ENCODE measurements around a stretch of chr18.

DNA sequence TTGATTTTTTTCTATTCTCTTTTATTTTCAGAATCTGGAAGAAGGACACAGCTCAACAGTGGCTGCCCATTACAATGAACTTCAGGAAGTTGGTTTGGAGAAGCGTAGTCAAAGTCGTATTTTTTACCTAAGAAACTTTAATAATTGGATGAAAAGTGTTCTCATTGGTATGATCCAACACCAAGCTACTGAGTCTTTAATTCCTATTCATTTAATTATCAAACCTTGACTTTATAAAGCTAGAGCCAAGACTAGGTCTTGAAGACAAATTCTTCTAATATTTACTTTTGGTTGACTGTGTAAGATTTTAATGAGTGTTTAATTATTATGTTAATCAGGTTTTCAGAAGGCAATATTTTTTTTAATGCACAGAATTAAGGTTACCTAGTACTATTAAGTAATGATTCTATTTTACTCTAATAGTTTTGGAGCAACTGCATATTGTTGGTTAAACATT is 8.0 kb downstream of the RNMT start:
- PRO-cap, 3 experiments: no peak in any of the 3 experiments
- RAMPAGE, long total RNA, 4 experiments: no peak in any of the 4 experiments
- RRBS: no CpG with 5 or more reads among the region's 2 CpGs

DNA sequence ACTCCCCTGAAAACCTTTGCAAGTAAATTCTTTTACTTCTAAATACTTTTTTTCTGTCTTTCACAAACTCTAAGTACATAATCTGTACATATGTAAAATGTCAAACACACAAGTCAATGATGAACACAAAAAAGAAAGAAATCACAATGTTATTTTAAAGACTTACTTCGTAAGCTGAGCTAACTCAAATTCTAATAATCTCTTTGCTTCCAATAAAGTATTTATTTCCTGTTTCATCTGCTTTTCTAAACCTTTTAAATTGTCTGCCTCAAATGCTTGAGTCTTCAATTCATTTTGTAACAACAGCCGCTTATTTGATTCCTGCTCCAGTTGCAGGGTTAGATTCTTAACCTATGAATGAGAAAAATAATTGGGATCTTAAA is 127.4 kb downstream of the ROCK1 start:
- PRO-cap, 3 experiments: no peak in any of the 3 experiments
- RAMPAGE, long total RNA, 4 experiments: no peak in any of the 4 experiments
- RRBS: no CpG with 5 or more reads among the region's 2 CpGs

GRCh38 chr18:21110569-21111431 is 813 bp downstream of the ROCK1 start:
- PRO-cap, 3 experiments: peak in 3 of 3 experiments; most common plus-strand start chr18:21110837 (in 2); most common minus-strand start chr18:21110938 (in 1)
- RAMPAGE, long total RNA, 4 experiments: no peak in any of the 4 experiments
- RRBS: 1% methylated on average over 37 of the region's 59 CpGs

DNA sequence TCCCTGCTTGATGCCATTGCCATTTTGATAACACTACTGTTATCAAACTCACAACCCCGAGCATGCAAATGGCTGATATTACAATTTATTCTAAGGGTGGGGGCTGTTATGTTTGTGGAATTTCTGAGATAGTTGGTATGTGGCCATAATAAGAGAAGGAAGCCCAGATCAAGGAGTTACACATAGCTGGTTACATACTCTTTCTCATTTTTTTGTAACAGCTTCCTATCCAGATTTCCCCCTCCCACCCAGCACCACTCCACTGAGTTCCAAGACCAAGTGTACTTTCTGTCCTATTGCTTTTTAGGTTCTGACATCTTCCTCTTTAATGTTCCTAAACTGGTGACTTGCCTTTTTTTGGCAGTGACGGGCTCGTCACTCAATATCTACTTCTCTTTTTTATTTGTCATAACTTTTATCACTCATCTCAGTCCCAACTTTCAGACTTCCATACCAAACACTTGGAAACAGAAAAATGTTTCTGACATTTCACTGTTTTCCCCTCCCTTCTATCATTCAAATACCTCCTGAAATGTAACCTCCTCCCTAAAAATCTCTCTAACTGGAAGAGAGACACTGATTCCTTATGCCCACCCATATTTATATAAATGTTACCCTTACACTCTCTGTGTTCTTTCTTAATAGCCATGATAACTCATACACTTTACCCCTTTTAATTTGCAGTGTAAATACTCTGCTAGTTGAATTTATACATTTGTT is 6.3 kb upstream of the ROCK1 start:
- PRO-cap, 3 experiments: peak in 1 of 3 experiments; most common minus-strand start position 277 of the sequence (in 1)
- RAMPAGE, long total RNA, 4 experiments: no peak in any of the 4 experiments
- RRBS: no CpG with 5 or more reads among the region's 3 CpGs

GRCh38 chr18:21449541-21449836 is 151.0 kb downstream of the ESCO1 start:
- PRO-cap, 3 experiments: no peak in any of the 3 experiments
- RAMPAGE, long total RNA, 4 experiments: no peak in any of the 4 experiments
- RRBS: no CpG with 5 or more reads among the region's 3 CpGs

DNA sequence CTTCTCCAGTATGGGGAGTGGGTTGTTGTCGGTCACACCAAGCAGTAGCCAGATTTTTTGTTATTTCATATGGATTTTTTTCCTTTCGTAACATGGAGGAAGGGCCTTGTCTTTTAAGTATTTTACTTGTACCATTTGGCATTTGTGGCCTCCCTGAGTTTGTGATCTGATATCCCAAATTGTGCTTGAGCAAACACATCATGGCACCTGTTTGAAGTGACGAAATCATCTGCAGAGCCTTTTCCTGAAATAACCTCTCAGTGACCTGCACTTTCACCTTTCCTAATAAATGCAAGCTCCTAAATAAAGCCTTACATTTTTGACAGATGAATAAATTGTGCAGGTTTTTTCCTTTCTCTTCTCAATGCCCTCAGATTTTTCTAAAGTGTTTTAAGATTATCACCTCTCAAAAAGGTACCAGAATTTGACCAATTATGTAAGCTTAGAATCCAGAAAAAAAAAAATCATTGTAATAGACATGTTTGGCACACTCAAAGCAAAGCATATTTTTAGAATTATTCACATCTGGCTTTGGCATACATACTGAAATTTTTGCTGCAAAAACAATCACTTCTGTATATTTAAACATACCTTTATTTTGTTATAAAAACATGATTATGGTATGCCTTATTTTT is 143.6 kb downstream of the ESCO1 start:
- PRO-cap, 3 experiments: no peak in any of the 3 experiments
- RAMPAGE, long total RNA, 4 experiments: no peak in any of the 4 experiments
- RRBS: no CpG with 5 or more reads among the region's 3 CpGs

DNA sequence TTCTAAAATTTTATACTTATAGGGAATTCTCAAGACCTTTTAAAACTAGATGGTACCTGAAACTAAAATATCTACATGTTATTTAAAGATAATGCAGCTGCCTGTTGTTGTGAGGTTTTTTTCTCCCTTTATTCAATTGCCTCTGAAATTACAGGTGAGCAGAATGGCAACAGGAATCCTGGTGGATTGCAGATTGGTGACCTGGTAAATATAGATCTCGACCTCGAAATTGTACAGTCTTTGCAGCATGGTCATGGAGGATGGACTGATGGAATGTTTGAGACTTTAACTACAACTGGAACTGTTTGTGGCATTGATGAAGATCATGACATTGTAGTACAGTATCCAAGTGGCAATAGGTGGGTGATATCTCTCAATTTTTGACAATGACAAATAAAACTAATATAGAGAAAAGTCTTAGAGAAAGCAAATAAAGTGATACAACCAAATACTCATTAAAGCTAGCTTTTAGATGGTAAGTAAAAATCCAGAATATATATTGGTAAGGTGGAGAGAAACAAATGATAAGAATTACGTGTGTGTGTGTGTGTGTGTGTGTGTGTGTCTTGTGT is 38.8 kb downstream of the MIB1 start:
- PRO-cap, 3 experiments: no peak in any of the 3 experiments
- RAMPAGE, long total RNA, 4 experiments: no peak in any of the 4 experiments
- RRBS: no CpG with 5 or more reads among the region's 3 CpGs

GRCh38 chr18:21833936-21834348 is 93.3 kb downstream of the MIB1 start:
- PRO-cap, 3 experiments: no peak in any of the 3 experiments
- RAMPAGE, long total RNA, 4 experiments: no peak in any of the 4 experiments
- RRBS: no CpG with 5 or more reads among the region's 3 CpGs

GRCh38 chr18:21902307-21902513 is 161.6 kb downstream of the MIB1 start:
- PRO-cap, 3 experiments: peak in 3 of 3 experiments; most common plus-strand start chr18:21902361 (in 3)
- RAMPAGE, long total RNA, 4 experiments: no peak in any of the 4 experiments
- RRBS: no CpG with 5 or more reads among the region's 3 CpGs

GRCh38 chr18:21980593-21980982 is 188.8 kb upstream of the GATA6 start:
- PRO-cap, 3 experiments: no peak in any of the 3 experiments
- RAMPAGE, long total RNA, 4 experiments: no peak in any of the 4 experiments
- RRBS: no CpG with 5 or more reads among the region's 6 CpGs

GRCh38 chr18:22032748-22033090 is 136.7 kb upstream of the GATA6 start:
- PRO-cap, 3 experiments: no peak in any of the 3 experiments
- RAMPAGE, long total RNA, 4 experiments: no peak in any of the 4 experiments
- RRBS: no CpG with 5 or more reads among the region's 3 CpGs

GRCh38 chr18:22087588-22088574 is 81.5 kb upstream of the GATA6 start:
- PRO-cap, 3 experiments: peak in 1 of 3 experiments; most common plus-strand start chr18:22088257 (in 1)
- RAMPAGE, long total RNA, 4 experiments: no peak in any of the 4 experiments
- RRBS: no CpG with 5 or more reads among the region's 13 CpGs

GRCh38 chr18:22165032-22166040 is 4.1 kb upstream of the GATA6 start:
- PRO-cap, 3 experiments: peak in 2 of 3 experiments; most common plus-strand start chr18:22165453 (in 1); most common minus-strand start chr18:22165794 (in 2)
- RAMPAGE, long total RNA, 4 experiments: no peak in any of the 4 experiments
- RRBS: 6% methylated on average over 29 of the region's 106 CpGs

DNA sequence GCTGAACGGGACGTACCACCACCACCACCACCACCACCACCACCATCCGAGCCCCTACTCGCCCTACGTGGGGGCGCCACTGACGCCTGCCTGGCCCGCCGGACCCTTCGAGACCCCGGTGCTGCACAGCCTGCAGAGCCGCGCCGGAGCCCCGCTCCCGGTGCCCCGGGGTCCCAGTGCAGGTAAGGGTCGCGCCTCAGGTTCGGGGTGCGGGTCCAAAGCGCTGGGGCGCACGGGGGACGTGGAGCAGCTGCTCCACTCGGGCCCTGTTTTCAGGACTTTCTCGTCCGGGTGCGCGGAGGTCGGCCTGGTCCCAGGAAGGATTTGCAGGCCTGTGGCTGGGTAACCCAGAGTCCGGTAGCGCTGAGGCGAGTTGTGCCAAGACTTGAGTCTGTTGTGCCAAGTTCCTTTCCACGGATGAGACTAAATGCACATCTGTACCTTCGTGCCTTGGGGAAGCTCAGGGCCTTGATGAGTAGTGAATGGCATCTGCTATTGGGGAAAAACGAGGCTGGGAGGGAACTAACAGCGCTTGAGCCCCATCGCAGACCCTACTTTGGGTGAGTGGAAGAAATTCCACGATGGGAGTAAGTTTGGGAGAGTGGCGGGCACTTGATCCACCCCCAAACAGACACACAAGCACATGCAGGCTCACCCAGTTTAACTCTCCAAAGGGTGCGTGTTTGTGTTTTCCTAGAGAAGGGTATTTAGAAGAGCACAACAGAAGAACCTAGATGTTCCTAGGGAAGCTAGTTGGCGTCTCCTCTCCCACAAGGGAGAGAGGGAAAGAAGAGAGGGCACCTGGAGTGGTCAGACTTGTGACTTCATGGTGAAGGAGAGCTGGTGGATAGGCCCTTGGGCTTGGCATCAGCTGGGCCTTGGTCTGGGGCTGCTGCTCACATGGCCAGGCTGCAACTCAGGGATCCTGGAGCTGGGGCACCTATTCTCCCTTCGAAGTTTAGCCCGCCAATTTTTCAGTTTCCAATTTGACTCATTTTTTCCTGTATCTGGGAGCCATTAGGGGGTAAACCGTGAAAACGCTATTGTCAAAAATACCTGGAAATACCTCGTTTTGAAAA is 3.0 kb downstream of the GATA6 start:
- PRO-cap, 3 experiments: peak in 3 of 3 experiments; most common plus-strand start position 386 of the sequence (in 1); most common minus-strand start position 820 of the sequence (in 2)
- RAMPAGE, long total RNA, 4 experiments: start-site peak on the plus strand in 1 of 4 experiments, centred at position 159 of the sequence, 21 reads per replicate; start-site peak on the minus strand in 1 of 4 experiments, centred at position 809 of the sequence, 5 reads per replicate
- RRBS: 4% methylated on average over 8 of the region's 48 CpGs

GRCh38 chr18:22185659-22186115 is 16.3 kb downstream of the GATA6 start:
- PRO-cap, 3 experiments: peak in 1 of 3 experiments; most common plus-strand start chr18:22185876 (in 1)
- RAMPAGE, long total RNA, 4 experiments: no peak in any of the 4 experiments
- RRBS: no CpG with 5 or more reads among the region's 5 CpGs

GRCh38 chr18:22191678-22192366 is 22.4 kb downstream of the GATA6 start:
- PRO-cap, 3 experiments: peak in 1 of 3 experiments; most common plus-strand start chr18:22192271 (in 1); most common minus-strand start chr18:22192172 (in 1)
- RAMPAGE, long total RNA, 4 experiments: no peak in any of the 4 experiments
- RRBS: no CpG with 5 or more reads among the region's 9 CpGs

DNA sequence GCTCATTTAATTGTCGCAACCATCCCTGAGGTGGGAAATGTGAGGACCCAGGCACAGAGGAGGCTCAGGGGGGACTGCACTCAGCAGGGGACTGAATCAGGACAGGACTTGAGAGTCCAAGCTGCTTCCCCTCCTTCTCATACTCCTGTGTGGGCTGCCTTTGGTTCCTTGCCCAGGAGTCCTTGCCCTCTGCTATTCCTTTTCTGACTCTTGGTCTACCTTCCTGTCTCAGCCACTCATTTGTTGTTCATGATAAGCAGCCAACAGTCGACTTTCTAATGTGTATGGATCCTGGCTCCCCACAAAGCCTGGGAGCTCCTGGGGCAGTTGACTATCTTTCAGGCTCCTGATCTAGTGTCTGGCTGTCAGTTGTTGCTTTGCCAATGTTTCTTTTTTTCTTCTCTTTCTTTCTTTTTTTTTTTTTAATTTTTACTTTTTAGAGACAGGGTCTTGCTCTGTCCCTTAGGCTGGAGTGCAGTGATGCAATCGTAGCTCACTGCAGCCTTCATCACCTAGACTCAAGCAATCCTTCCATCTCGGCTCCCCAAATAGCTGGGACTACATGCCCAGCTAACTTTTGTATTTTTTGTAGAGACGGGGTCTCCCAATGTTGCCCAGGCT is 28.4 kb downstream of the GATA6 start:
- PRO-cap, 3 experiments: peak in 1 of 3 experiments; most common plus-strand start position 273 of the sequence (in 1); most common minus-strand start position 110 of the sequence (in 1)
- RAMPAGE, long total RNA, 4 experiments: no peak in any of the 4 experiments
- RRBS: no CpG with 5 or more reads among the region's 5 CpGs

- PRO-cap, 3 experiments: peak in 2 of 3 experiments; most common plus-strand start chr18:22200983 (in 1)
- RAMPAGE, long total RNA, 4 experiments: no peak in any of the 4 experiments
- RRBS: no CpG with 5 or more reads among the region's 37 CpGs
Measured at GRCh38 chr18:22200518-22201402, 31.4 kb downstream of the GATA6 start.

- PRO-cap, 3 experiments: no peak in any of the 3 experiments
- RAMPAGE, long total RNA, 4 experiments: no peak in any of the 4 experiments
- RRBS: 22% methylated on average over 4 of the region's 15 CpGs
Measured at GRCh38 chr18:22223217-22224106, 54.1 kb downstream of the GATA6 start.

DNA sequence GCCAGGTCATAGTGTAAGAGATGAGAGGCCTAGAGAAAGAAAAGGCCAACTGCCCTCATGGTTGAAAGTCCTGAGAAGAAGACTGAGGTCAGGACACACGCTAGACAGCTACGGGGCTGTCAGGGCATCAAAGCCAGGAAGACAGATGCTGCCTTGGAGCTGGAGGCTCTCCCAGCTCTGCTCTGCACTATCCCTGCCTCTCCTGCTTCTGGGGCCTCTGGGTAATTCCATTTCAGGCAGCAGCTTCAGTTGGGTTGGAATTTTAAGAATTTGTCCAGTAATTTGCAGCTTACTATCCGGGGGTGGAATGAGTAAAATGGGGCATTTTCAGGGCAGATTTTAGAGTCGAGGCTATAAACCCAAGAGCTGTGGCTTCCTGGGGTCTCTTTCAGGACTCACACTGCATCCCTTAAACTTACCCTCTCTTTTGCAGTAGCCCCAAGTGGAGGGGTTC is 76.2 kb upstream of the CTAGE1 start:
- PRO-cap, 3 experiments: peak in 1 of 3 experiments; most common minus-strand start position 210 of the sequence (in 1)
- RAMPAGE, long total RNA, 4 experiments: no peak in any of the 4 experiments
- RRBS: no CpG with 5 or more reads among the region's 4 CpGs